Occipital lobe (tissue), 2 donors: ENCODE measurements around a stretch of chr2.

DNA sequence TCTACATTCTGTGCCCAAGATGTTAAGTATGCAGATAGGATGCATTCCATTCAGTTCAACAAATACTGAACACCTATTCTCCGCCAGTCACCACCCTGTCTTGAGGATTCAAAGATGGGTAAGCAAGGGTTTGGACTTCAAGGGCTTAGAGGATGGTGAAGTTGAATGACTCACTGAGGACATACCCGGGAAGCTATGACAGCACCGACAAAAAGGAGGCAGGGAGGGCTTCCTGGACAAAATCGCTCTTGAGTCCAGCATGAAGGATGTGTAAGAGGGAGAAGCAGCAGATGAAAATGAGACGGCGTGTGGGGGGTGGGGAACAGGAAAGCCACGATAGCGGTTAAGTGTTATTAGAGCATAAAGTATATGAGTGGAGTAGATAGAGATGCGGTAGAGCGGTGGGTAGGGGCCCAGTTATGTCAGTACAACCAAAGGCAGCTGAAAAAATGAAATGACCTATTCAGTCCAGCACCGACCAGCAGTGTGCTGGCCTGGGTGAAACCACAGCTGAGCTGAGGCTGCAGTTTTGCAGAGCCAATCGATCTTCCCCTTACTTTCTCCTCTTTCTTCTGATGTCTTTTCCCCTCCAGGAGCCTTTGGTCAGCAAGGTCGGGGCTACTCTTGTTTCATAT is 1.8 kb upstream of the THUMPD2 start:
- RAMPAGE, long total RNA, result no peak

- RAMPAGE, long total RNA, result no peak
Observed at GRCh38 chr2:40534582-40535202, 82.8 kb upstream of the SLC8A1 start.

GRCh38 chr2:40716965-40717345 is 265.1 kb upstream of the SLC8A1 start:
- RAMPAGE, long total RNA, result no peak

- RAMPAGE, long total RNA, result no peak
Observed at GRCh38 chr2:41921991-41922767, 125.6 kb upstream of the PKDCC start.

DNA sequence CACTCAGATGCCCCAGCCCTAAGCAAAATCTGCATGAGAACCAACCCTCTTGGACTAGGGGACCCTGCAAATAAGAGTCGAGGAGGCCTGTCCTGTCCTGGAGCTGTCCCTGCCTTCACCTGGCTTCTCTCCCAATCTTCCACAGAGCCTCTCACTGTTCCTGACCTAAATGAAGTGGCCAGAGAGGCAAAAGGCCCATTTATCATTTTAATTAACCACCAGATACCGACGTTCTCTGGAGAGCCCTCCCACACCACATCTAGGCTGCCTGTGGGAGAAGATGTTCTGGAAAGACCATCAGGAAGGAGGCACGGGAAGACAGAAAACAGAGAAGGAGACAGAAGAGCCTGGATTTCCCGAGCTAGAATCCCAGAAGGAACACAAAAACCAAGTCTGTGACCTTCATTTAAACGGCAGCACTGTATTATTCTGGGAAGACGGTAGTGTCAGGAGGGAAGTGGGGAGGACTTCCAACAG is 120.6 kb upstream of the PKDCC start:
- RAMPAGE, long total RNA, result no peak

GRCh38 chr2:42045366-42045790 is 2.4 kb upstream of the PKDCC start:
- RAMPAGE, long total RNA, result no peak

DNA sequence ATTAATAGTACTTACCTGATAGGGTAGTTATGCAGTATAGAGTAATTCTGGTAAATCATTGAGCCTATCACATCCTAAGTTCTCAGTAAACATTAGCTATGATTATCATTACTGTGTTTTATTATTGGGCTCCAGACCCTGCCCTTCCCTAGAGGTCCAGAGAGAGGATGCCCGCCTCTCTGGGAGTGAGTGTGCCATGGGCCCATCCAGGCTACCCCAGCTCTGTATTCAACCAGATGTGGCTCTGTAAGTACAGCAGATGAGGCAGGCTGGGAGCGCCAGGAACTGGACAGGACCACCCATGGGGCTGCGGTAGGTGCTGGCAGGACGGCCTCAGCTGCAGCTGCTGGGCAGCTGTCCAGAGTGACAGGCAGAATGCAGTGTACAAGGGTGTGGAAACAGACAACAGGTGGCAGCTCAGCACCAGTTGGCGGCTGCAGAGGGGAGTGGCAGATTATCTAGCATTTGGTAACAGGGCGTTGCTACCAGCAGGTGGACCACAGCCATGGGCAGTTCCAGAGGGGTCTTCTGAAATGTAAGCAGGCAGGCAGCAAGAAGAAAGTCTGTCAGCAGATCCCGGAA is 24.4 kb downstream of the PKDCC start:
- RAMPAGE, long total RNA, result no peak

DNA sequence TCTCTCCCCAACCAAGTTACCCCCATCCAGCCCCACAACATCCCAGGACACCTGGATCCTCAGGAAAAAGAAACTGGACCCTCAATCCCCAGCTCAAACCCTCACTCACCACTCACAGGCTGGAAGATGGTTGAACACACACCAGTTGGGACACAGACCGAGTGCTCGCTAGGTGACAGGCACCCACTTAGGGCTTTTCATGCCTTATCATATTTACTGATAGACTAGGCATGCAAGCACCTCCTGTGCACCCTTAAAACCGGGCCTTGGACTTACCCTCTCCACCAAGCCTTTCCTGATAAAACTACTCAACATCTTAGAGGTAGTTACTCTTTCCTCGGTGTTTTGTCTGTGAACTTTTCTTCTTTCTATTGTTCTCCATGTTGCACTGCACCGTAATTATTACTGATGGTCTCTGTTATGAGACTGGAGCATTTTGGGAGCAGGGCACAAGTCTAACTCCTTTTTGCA is 30.8 kb downstream of the PKDCC start:
- RAMPAGE, long total RNA, result no peak

DNA sequence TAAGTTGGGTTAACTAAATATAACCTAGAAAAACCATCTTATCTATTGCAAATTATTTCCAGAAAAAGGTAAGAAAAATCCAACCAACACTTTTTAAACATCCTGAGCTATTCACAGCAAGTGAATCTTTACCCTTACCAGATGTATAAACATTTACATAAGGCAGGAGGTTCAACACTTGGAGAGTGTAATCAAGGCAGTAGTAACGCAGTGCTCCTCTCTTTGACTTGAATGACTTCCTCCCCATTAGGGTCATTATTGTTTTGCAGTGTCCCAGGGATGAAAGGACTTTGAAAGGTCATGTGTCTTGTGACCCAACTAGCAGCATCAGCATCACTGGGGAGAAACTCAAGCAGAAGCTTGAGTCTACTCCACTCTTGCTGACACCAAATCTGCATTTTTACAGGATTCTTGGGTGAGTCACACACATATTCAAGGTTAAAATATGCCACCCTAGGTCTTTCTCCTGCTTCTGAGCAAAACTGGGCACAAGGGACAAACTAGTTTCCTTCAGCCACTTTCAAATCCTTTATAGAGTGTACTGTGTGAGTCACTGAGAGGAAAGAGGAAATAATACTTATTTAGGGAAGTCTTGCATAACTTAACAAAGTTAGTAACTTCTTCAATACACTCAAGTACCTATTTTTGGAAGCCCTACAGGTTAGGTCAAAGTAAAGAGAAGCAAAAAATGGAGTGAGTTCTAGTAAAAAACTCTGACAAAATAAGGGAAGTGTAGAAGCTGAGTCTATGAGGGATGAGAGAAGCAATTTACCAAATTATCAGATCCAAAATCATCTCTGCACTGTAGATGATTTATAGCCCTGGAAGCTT is 51.1 kb upstream of the EML4 start:
- RAMPAGE, long total RNA, result no peak

- RAMPAGE, long total RNA, result no peak
Observed at GRCh38 chr2:42129105-42129867, 39.9 kb upstream of the EML4 start.

- RAMPAGE, long total RNA, result no peak
Observed at GRCh38 chr2:42142779-42143419, 26.3 kb upstream of the EML4 start.

GRCh38 chr2:42330486-42331040 is 30.5 kb downstream of the COX7A2L start:
- RAMPAGE, long total RNA, result no peak

DNA sequence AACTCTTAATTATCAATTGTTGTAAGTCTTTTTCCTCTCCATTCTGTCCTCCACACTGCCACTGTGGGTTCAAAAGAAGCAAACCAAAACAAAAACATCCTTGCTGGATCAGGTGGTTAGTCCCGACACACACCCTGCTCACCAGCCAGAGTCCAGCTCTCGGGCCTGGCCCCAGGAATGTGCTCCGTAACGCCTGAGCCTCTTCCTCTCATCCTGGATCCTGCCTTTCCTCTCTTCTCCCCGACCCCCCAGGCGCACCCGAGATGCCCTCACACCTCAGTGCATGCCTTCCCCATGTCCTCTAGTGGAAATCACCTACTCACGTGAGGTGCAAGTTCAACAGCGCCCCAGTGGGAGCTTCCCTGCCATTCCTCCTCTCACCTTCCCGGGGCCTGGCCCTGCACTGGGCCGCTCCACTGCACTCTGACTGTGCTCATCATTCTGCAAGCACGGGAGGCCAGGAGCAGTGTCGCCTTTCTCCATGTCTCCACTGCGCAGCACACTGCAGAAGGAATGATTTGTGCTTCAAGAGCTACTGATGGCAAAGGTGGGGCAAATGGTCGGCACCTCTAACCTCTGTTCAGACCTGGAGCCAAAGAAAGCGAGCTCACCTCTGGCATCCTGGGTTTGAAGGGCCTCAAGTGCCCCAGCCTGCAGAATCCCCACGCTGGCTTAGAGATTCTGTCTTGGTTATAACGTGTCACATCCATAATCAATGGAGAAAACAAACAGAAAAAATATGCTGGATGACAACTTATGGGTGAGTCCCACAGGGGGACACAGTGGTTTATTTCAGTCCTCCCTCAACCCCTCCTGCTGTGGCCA is 20.4 kb downstream of the COX7A2L start:
- RAMPAGE, long total RNA, result no peak

DNA sequence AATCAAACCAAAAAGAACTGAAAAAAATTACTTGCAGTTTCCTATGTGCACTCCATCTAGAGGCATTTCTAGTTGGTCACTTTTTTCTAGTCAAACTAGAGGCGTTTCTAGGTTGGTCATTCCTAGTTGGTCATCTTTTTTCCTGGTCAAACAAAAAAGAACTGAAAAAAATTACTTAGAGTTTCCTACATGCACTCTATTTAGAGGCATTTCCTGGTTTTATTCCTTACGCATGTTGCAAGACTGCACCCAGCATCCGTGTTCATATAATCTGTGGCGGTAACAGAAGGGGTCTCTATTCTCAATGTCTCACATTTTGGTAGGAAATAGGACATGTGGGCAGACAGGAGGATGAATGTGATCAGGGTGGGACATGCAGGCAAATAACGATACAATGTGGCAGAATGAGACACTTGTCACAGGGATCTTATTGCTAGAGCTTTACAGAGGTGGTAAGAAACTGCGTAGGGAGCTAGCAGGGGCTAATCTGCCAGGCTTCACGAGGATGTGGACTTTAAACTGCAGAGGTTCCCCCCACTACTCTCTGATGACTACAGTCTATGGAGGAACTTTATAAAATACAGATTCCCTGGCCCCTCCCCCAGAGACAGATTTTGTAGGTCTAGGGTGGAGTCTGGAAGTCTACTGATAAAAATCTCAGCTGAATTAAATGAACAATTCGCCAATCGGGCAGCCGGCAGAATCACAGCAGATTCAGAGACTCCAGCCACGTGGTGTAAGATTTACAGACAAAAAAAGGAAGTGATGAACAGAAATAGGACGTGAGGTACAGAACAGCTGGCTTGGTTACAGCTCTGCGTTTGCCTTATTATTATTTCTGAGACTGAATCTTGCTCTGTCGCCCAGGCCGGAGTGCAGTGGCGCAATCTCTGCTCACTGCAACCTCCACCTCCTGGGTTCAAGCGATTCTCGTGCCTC is 21.7 kb upstream of the MTA3 start:
- RAMPAGE, long total RNA, result no peak

GRCh38 chr2:42906423-42907552 is 114.4 kb upstream of the HAAO start:
- RAMPAGE, long total RNA, result no peak

- RAMPAGE, long total RNA, result no peak
Observed at GRCh38 chr2:42968146-42968411, 175.7 kb upstream of the HAAO start.

GRCh38 chr2:43018034-43018658 is 208.3 kb downstream of the ZFP36L2 start:
- RAMPAGE, long total RNA, result no peak

GRCh38 chr2:43050790-43051081 is 175.7 kb downstream of the ZFP36L2 start:
- RAMPAGE, long total RNA, result no peak

DNA sequence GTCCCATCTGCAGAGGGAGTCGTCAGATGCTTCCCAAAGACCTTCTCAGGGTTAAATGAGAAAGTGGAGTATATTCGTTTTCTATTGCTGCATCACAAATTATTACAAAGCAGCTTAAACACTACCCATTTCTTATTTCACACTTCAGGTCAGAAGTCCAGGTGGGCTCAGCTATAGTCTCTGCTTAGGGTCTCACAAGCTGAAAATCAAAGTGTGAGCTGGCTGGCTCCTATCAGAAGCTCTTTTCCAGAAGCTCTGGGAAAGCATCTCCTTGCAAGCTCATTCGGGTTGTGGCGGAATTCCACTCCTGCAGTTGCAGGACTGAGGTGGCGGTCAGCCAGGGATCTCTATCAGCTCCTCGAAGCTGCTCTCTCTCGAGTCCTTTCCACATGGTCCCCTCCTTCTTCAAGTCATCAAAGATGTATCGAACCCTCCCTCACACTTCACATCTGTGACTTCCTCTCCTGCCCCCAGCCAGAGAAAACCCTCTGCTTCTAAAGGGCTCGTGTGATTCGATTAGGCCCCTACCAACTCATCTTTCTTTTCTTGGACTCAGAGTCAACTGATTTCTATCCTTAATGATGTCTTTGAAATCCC is 141.8 kb downstream of the ZFP36L2 start:
- RAMPAGE, long total RNA, result no peak

GRCh38 chr2:43139816-43140825 is 86.3 kb downstream of the ZFP36L2 start:
- RAMPAGE, long total RNA, result no peak